CMK (cell line): ENCODE measurements around the genes POTEH and CECR2.

- RRBS = no CpG with 5 or more reads among the region's 41 CpGs
Observed at GRCh38 chr22:11824920-11825531, 3703.0 kb upstream of the OR11H1 start.

DNA sequence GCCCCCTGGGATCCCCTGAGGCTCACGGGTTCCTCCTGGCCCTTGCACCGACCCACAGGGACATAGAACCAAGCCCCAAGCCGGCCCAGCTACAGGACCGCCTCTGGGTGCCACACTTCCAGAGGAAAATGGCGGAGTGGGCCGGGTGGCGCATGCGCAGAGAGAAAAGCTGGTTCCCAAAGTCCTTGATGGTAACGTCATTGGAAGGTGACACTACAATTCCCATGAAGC, 2712.4 kb upstream of the OR11H1 start:
- RRBS = no CpG with 5 or more reads among the region's 9 CpGs

- RRBS = no CpG with 5 or more reads among the region's 12 CpGs
Observed at GRCh38 chr22:15689721-15690108, at the start of gene POTEH. TSS of gene POTEH (plus strand) at chr22:15690026.

DNA sequence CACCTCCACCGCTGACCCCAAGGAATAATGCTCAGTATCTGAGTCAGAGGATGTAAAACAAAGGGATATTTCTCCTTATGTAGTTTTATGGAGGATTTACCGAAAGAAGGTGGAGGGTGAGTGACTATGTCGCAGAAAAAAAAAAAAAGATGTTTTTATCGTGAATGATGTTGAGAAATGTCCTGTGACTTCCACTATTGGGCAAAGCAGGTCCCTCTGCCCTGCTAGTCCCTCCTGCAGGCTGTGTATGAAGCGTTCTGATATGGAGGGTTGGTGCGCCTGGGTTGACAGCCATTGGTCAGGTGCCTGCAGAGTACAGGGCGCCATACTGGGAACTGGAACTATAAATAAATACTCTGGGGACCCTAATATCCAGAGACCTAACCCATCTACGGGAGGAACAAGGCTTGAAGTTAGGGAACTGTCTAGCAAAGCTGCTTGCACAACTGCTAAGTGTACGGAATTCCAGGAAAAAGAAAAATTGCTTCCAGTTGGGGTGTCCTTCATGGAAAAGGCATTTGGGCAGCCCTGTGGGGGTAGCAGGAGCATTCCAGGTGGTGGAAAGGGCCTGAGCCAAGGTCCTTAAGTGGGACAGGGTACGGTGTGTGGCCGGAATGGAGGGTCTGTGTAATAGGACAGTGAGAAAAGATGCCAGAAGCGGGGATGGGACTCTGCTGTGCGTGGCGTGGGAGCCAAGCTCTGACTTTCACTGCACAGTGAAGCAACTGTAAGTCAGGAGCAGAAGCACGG, 1.6 kb downstream of the IL17RA start:
- RRBS = no CpG with 5 or more reads among the region's 15 CpGs

DNA sequence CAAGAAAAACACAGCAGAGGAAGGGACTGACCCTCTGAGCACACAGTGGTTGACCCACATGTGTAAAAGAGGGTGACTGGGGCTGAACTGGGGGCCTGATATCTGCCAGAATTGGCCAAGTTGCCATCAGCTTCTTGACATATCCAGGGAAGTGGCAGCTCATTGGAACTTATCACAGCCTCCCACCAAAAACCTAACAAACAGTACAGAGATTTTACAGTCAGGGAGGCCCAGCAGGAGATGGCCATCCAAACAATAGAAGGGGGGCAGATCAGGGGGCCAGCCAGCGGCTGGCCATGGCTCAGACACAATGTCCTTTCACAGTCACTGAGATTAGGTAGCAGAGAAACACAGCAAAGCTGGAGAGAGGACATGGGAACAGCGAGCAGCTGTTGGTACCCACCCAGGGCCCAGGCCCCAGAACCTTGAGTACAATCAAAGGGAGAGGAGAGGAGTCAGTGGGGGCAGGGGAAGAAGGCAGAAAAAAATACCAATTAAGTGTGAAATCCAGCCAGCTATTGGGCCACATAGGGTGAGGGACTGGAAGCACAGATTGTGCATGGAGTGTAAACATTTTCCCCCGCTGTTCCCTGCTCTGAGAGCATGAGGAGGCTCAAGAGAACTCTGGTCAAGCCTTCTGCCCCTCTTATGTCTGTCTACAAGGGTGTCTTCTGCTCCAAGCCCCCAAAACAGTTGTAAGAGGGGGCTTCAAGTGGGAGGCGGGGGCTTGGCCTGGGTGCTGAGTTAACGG, 4.2 kb downstream of the TMEM121B start:
- RRBS = no CpG with 5 or more reads among the region's 5 CpGs

- RRBS = 37% methylated on average over 8 of the region's 26 CpGs
Observed at GRCh38 chr22:17198421-17199078, 20.7 kb downstream of the ADA2 start.

GRCh38 chr22:17369380-17370019, at the start of gene CECR2:
TSS of gene CECR2 (plus strand) at chr22:17369460.
- RRBS = no CpG with 5 or more reads among the region's 99 CpGs

DNA sequence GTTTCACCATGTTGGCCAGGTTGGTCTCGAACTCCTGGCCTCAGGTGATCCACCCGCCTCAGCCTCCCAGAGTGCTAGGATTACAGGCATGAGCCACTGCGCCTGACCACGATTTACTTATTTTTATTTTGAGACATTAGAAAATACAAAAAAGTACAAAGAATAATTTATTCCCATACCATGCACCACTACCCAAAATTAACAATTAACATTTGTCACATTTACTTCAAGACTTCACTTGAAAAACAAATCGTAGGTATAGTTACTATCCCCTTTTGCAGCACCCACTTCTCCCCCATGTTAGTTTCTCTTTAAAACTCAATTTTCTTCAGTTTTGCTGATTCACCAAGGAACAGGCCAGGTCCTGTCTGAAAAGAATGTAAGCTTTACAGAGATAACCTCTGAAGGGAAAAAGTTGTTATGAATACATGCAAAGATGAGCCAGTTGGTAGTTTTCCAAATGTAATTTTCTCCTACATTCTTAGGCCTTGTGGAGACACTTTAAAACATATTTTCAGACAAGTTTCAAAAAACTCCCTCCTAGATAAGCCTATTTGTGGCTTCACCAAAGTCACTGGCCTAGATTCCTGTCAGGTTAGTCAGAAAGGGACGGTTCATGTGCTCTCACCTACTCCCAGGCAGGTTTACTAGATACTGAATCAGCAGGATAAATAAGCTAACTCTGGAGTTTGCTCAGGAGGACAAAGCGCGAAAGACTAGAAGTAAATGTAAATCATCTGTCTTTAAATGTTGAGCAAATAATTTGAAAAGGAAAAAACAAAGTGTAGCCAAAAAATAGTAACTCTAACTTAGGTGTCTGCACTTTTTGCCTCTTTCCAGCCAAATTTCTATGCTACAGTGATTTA, 4.6 kb upstream of the ATP6V1E1 start:
- RRBS = no CpG with 5 or more reads among the region's 8 CpGs

DNA sequence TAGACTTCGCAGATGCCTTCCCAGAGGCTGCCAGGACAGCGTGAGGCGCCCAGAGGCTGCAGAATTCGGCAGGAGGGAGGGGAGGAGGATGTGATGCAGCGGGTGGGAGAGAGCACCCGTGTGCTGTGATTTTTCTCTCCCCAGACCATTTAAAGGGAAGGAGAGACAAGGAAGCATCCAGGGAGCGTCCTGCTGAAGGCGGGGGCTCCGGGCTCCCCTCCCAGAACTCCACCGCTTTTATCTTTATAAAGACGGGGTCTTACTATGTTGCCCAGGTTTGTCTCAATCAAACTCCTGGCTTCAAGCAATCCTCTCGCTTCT, 25.2 kb downstream of the BID start:
- RRBS = no CpG with 5 or more reads among the region's 12 CpGs

- RRBS = no CpG with 5 or more reads among the region's 24 CpGs
Observed at GRCh38 chr22:17786303-17787325, 12.3 kb upstream of the BID start.

DNA sequence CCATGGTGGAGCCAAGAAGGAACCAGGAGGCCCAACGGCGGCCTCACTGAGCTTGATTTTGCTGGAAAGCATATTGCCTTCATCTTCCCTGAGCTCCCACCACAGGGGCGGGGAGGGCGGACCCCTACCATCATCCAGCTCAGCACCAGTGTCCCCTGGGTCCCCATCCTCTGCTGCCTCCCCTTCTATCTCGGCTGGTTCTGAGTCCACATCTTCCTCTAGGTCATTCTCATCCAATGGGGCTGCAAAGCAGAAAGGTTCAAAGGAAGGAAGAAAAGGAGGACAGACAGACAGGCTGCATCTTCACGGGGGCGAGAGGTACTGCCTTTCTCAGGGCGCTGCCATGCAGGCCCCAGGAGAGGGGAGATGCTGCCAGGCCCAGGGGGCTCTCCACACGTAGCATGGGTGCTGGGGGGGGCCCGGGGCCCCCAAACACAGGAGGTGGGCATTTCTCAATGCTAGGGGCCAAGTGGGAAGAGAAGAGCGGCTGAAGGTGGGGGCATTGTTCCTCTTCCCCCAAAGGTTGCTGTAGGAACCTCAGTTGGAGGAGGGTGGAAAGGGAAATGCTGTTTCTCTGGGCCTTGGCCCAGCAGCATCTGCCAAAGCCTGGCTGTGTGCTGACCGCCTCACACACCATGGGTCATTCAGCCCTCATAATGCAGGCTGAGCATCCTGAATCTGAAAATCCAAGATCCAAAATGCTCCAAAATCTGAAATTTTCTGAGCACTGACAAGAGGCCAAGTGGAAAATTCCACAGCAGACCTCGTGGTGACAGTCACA, 48.7 kb upstream of the BID start:
- RRBS = no CpG with 5 or more reads among the region's 13 CpGs

GRCh38 chr22:17941808-17942564, 82.4 kb downstream of the MICAL3 start:
- RRBS = no CpG with 5 or more reads among the region's 16 CpGs

GRCh38 chr22:17969540-17970389, 54.6 kb downstream of the MICAL3 start:
- RRBS = no CpG with 5 or more reads among the region's 19 CpGs

DNA sequence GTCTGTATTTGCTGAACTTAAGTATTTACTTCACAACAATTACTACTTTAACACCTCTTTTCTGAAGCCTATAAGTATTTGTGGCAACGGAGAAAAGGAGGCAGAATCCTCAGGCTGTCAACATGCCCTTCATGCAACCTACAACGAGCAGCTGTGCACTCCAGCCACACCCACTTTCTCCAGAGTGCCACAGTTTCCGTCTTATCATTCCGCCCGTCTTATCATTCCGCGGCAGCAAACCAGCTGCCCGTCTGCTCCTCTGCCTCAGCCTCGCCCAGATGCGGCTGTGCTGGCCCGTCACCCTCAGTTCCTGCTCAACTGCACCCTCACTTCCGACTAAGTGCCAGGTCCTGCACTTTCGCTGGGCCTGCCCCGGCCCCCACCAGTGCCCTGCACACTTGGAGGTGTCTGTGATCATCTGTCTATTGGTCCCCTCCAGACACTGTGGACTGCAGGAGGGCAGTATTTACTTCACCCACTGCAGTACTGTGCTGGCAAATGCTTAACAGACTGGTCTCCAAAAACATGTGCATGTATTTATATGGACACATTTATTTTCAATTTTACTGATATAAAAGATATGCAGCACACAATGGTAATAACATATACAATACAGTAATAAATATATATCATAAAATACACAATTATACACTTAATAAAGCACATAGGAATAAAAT, 43.7 kb downstream of the MICAL3 start:
- RRBS = no CpG with 5 or more reads among the region's 14 CpGs

- RRBS = no CpG with 5 or more reads among the region's 29 CpGs
Observed at GRCh38 chr22:18048384-18048875, 24.1 kb upstream of the MICAL3 start.

DNA sequence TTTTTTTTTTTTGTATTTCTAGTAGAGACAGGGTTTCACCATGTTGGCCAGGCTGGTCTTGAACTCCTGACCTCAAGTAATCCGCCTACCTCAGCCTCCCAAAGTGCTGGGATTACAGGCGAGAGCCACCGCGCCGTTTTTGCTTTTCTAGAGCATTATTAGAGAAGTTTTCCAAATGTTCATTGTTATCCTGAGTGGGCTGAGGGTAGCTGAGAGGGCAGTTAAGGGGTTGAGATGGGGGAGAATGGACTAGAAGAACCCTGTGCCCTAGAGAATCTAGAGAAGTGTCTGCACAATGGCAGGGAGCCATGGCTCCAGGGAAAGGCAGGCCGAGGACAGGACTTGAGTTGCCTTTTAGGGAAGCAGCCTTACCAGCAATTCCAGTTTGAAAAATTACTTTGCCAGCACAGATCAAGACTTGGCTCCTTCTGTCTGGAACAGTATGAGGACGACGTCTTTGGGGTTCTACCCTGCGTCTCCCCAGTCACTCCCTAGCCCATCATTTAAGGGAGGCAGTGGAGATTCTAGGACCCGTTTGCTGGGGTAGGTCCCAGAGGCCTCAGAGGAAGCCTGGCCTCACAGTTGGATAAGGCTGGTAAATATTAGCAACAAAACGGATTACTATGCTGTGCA, 25.7 kb upstream of the MICAL3 start:
- RRBS = no CpG with 5 or more reads among the region's 11 CpGs

DNA sequence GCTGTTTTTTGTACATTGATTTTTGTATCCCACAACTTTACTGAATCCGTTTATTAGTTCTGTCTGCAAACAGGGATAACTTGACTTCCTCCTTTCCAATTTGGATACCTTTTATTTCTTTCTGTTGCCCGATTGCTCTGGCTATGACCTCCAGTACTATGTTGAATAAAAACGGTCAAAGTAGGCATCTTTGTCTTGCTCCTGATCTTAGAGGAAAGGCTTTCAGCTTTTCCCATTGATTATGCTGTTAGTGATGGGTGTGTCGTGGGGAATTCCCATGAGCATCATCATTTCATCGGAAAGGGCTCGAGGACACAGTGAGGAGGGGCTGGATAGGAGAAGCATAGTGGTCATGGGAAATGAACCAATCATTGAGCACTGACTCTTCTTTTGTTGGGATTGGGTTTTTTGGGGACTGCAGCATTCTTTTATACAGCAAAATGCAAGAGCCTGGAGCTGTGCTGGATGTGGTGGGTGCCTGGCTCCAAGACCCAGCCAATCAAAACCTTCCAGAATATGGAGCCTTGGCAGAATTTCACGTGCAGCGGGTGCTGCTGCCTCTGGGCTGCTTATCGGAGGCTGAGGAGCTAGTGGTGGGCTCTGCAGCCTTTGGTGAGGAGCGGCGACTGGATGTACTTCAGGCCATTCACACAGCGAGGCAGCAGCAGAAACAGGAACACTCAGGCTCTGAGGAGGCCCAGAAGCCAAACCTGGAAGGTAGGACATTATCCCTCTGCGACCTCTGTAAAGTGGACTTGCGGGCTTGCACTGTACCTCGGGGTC, 5.4 kb downstream of the PEX26 start:
- RRBS = no CpG with 5 or more reads among the region's 15 CpGs

GRCh38 chr22:18087370-18087863, 9.6 kb downstream of the PEX26 start:
- RRBS = no CpG with 5 or more reads among the region's 13 CpGs

GRCh38 chr22:18111463-18112107, 976 bp downstream of the TUBA8 start:
- RRBS = no CpG with 5 or more reads among the region's 16 CpGs

DNA sequence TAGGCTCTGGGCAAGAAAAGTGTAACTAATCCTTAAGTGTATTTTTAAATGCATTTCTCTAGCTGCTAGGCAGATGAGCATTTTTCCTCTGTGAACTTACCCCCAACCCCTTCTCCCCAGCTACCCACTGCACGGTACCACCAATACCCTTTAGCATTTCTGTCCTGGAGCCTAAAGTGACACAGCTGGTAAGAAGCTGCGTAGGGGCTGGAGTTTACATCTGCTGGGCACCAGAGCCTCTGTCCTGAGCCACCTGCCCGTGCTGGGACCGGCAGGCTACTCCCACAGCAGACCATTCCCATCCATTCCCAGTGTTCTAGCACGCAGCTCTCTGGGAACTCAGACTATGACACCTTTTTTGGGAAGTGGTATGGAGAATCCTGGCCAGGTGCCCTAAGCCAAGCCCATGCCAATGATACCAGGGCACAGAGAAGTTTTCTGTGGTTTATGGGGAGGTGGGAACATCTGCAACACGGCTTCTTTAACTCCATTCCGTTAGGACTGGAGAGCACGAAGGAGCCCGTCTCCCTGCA, 2.5 kb downstream of the TUBA8 start:
- RRBS = no CpG with 5 or more reads among the region's 9 CpGs